Helper T cell (primary cell): ENCODE measurements around a stretch of chr9.

- PRO-cap, 2 experiments: no peak in any of the 2 experiments
These were observed 1.2 kb upstream of the SECISBP2 start for GRCh38 chr9:89316989-89317690.

DNA sequence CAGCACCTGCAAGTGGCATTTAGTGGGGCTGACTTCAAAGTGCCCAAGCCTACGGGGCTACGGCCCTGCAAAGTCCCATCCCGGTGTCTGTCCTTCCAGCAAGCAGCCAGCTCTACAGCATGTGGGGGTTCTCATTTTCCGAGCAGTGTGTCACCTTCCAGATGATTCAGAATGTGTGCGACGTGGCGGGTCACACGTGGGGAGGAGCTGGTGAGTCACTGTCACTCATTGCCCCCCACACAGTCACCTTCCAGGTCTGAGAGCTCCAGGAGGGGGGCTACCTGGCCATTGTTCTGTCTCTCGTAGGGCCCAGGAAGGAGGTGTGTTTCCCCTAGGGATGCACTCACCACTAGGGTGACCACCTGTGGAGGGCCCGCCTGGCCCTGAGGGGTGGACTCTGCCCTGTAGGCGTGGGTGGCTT lies 70.3 kb downstream of the SEMA4D start:
- PRO-cap, 2 experiments: no peak in any of the 2 experiments

- PRO-cap, 2 experiments: no peak in any of the 2 experiments
These were observed 55.0 kb downstream of the SEMA4D start for GRCh38 chr9:89442782-89443351.

- PRO-cap, 2 experiments: no peak in any of the 2 experiments
These were observed 1.2 kb upstream of the SEMA4D start for GRCh38 chr9:89499058-89499619.

- PRO-cap, 2 experiments: no peak in any of the 2 experiments
These were observed 49.6 kb downstream of the GADD45G start for GRCh38 chr9:89654316-89654844.

DNA sequence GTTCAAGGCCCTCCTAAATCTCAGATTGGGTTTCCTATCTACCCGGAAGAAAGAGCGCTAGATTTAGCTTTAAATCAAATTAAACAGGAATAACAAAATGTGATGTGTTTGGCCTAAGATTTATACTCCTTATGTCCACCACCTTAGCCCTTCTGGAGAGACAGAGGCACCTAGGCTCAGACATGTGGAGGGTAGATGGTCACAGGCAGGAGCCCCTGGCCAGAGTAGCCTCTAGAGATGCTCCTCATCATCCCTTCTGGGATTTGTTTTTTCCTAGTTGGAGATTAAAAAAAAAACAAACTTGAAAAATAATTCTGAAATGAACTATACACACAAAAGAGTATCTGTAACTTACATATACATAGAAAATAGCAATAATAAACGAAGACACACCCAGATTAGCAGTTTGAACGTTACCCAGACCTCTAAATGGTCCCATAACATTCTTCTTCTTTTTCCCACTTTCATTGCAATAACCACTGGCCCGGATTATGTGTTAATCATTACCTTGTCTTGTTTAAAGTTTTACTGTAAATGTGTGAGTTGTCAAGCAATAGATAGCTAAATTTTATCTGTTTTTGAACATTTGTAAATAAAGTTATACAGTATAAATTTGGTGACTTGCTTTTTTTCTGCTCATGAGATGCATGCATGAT lies 65.8 kb downstream of the GADD45G start:
- PRO-cap, 2 experiments: no peak in any of the 2 experiments

DNA sequence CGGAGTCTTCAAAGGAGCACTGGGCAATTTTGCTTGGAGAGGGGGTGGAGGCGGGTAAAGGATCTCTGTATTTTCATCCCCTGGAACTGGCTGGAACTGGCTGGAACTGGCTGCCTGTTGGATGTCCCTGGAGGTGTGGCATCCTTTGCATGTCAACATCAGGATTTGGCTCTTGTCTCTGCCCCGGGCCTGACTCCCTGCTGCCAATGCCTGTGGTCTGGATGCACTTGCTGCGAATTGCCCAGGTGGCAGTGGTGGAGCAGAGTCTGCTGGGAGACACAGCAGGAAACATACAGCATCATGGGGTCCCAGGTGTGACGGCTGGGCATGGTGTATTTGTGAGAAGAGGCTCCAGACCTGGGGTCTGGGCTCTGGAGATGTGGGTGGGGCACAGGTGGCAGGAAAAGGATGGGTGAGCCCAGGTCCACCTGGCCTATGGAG lies 391.4 kb downstream of the GADD45G start:
- PRO-cap, 2 experiments: no peak in any of the 2 experiments

GRCh38 chr9:90009522-90009802 lies 404.6 kb downstream of the GADD45G start:
- PRO-cap, 2 experiments: no peak in any of the 2 experiments

DNA sequence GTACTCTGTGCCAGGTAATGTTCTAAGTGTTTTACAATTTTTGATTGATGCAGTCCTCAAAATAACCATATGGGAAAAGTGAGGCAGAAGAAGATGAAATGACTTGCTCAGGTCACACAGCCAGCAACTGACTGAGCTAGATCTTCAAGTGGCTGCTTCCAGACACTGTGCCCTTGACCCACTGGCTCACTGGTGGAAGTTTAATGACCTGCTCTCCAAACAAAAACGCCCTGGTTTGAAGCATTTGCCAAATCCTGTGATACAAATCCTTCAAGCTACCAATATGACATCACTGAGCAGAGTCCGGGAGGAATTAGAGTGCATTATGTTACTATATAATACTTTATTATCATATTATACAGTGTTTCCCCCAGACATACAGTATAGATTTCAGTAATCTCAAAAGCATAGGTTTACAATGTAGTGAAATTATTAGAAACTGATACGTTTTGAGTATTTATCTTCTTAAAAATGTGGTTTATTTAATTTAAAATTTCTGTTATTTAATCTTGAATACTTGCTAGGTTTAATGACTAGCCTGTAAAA lies 459.5 kb downstream of the GADD45G start:
- PRO-cap, 2 experiments: no peak in any of the 2 experiments

GRCh38 chr9:90964103-90964946 lies 162.7 kb downstream of the SYK start:
- PRO-cap, 2 experiments: no peak in any of the 2 experiments

GRCh38 chr9:90998451-90998928 lies 196.9 kb downstream of the SYK start:
- PRO-cap, 2 experiments: no peak in any of the 2 experiments

DNA sequence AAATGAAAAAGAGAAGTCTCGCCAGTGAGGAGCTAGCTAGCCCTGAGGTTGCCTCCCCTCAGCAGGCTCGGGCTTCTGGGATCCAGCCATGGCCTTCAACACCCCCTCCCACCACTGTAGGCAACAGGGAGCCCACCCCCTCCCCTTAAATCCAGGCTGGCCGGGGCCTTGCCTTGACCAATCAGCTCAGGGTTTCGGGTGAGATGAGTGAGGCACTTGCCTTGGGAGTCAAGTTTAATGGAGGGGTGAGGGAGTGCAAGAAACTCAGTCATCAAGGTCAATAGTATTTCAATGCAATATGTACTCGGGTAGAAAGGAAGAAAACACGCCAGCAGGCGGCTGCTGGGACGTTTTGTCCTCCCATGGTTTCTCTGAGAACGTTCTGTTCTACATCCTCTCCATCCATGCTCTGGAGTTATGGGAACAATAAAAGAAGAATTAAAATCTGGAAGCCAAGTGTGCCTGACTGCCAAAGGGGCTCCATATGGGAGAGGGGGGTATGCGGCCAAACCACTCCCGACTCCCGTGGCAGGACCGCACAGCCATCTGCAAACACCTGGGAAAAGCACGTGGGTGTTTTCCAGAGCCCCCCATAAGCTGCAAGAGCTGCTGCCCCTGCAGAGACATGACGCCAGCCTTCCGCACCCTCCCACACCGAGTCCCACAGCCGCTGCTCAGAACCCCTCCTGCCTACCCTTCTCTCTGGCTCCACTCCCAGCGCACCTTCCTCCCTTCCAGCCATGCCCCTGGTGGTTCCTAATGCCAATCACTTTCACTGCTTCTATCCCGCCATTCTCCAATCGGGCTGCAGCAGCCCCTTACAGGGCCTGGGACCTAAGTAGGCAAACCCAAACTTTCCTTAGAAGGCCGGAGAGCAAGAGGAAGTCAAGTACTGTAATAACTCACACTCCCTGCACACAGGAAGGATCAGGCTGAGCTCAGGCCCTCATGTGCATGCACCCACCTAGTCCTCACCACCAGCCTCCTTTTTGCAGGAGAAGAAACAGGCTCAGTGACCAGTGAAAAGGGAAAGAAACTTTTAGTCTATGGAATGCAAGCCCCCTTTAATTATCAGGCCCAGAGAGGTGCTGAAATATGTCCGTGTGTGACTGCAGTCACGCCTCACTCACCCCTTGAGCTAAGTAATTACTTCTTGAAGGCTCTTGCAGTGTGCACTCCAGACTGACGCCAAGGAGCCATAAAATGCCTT lies 241.6 kb downstream of the SYK start:
- PRO-cap, 2 experiments: no peak in any of the 2 experiments

DNA sequence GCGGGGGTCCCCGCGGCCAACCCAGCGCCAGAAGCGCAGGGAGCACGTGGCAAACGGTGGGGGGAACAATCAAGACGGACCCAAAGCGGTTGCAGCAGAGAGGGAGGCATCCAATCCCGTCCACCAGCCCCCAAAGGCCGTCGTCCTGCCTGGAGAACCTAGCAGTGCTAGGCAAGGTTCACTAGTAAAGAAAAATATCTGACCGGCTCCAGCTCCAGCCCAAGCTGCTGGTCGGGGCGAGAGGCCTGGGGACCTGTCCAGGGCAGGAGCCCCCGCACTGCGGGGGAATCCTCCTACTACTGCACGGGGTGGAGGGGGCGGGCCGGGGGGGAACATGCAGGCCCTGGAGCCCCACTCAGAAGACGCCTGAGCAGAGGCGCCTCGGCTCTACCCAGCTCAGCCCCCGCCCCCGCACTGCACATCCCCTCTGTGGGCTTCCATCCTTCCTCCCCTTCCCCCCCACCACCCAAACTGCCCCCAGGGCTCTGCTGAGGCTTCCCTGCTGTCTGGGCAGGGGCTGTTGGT lies 201.3 kb downstream of the AUH start:
- PRO-cap, 2 experiments: no peak in any of the 2 experiments

- PRO-cap, 2 experiments: no peak in any of the 2 experiments
These were observed 198.0 kb downstream of the AUH start for GRCh38 chr9:91163632-91164221.

- PRO-cap, 2 experiments: no peak in any of the 2 experiments
These were observed 186.9 kb downstream of the AUH start for GRCh38 chr9:91174827-91175243.

GRCh38 chr9:91186917-91187258 lies 174.8 kb downstream of the AUH start:
- PRO-cap, 2 experiments: no peak in any of the 2 experiments

DNA sequence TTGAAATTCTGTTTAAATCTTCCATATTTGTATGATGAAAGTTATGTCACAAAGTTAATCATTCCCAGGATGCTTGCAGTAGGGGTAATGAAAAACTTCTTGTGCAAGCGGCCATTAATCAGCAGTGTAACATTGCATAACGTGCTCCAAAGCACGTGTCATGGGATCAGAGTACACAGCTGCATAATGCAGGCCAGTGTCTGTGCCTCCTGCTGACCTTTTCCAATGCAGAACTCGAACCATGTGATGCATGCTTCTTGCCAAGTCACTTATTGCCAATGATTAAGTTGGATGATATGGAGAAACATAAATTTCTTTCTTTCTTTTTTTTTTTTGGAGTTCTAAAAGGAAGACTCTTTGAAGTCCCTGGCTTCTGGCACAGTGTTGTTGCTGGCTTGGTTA lies 164.5 kb downstream of the AUH start:
- PRO-cap, 2 experiments: no peak in any of the 2 experiments

DNA sequence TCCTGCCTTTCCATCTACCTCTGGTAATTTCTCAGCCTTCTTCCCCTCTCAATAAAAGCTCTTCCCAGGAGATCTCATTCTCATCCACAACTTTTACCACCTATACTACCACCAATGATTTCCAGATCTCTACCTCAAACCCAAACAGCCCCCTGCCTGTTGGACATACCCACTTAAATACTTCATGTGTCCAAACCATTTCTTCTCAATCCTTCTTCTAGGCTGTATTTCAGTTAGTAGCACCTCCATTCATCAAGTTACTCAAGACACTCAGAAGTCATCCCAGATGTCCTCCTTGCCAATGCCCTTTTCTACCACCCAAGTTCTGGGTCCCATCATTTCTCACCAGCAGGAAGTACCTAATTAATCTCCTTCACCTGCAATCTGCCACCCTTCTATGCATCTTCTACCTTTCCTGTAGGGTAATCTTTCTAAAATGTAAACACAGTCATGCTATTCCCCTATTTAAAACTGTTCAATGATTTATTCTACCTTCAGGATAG lies 61.5 kb downstream of the AUH start:
- PRO-cap, 2 experiments: no peak in any of the 2 experiments

GRCh38 chr9:91318104-91319208 lies 43.3 kb downstream of the AUH start:
- PRO-cap, 2 experiments: no peak in any of the 2 experiments

GRCh38 chr9:91395775-91396189 lies 27.9 kb downstream of the NFIL3 start:
- PRO-cap, 2 experiments: no peak in any of the 2 experiments